Right common carotid artery plus branches (tissue), 1 donor: ENCODE results near the gene UTP14A.

GRCh38 chrX:129781783-129782086, 2.0 kb downstream of the SASH3 start:
- PRO-cap, result no peak

- PRO-cap, result no peak
These were observed 7.7 kb downstream of the SASH3 start for GRCh38 chrX:129787505-129787878.

DNA sequence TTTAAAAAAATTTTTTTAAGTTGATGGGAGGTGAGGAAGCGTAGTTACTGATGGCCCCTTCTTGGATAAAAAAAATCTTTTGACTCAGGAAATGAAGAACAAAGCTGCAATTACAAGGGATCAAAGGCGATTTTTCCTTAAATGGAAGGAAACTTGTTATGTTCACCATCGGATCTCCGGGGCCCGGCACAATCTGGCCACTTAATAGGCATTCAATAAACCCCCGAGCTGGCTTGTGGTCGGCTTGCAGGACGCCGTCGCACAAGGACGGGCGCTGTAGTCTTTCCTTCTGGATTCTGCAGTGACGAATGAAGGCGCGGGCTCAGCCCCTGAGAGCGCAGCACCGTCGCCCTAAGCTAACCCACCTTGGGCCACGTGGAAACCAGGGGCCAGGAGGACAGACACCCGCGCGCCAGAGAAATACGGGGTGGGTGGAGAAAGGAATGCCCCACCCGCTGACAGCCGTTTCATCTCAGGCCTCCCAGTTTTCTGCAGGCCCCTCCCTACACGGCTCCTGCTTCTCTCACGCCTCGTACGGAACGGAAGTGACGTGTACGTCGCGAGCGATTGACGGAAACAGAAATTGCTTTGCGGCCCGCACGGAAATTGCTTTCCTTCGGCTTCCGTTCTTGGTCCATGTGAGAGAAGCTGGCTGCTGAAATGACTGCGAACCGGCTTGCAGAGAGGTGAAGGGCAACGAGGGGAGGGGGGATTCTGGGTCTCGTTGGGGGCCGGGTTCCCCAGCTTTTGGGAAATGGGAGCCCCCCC, at the start of gene UTP14A:
Gene UTP14A, plus strand, starts transcription at position 614 of the 768 bp plus-strand sequence.
- PRO-cap, result bidirectional peak, plus-strand start at position 614 of the sequence, minus-strand start at position 491 of the sequence

DNA sequence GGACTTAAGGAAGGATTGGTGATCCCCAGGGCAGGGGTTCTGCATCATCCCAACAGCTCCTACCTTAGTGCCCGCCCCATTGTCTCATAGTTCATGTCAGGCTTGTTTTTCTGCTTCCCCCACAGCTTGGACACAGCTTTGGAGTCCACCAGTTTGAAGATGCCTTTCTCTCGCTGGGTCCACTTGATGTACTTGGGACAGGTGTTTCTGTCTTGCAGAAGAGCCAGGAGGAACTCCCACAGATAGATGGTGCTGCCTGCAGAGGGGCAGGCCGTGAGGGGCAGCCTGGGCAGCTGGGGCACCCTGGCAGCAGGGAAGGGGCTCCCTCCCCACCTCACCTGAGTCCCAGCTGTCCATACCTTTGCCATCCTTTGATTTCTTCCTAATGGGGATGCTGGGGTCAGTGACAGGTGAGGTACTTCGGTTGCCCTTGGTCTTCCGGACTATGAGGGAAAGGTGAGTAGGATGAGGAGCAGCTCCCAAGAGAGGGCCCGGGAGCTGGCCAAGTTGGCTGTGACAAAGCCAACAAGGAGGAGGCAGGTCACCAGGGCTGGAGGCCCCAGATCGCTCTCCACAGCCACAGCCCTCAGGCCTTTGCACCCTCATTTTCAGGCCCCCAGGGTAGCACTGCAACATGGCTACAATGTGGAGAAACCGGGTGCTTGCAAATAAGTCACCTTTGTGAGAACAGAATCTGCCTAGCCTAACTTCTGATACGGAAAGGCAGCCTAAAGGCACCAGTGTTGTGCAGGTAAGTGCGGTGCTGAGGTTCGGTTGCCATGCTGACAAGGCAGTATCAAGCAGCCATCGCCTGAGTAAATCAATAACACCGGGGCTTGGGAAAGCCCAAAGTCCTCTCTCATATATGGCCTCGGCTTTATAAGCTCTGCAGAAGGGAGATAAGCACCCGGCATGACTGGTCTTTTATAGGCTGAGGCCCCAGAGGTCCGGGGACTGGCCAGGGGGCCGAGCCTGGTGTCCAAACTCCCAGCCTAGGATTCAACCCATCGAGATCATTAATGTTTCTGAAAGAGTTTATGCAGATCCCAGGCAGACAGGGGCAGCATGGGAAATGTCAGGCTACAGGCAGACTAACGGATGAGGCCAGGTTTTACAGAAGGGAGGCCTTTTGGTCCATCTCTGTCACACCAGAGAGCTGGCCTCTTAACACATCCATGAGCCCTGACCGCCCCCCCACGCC, 38.9 kb downstream of the ELF4 start:
- PRO-cap, result no peak

DNA sequence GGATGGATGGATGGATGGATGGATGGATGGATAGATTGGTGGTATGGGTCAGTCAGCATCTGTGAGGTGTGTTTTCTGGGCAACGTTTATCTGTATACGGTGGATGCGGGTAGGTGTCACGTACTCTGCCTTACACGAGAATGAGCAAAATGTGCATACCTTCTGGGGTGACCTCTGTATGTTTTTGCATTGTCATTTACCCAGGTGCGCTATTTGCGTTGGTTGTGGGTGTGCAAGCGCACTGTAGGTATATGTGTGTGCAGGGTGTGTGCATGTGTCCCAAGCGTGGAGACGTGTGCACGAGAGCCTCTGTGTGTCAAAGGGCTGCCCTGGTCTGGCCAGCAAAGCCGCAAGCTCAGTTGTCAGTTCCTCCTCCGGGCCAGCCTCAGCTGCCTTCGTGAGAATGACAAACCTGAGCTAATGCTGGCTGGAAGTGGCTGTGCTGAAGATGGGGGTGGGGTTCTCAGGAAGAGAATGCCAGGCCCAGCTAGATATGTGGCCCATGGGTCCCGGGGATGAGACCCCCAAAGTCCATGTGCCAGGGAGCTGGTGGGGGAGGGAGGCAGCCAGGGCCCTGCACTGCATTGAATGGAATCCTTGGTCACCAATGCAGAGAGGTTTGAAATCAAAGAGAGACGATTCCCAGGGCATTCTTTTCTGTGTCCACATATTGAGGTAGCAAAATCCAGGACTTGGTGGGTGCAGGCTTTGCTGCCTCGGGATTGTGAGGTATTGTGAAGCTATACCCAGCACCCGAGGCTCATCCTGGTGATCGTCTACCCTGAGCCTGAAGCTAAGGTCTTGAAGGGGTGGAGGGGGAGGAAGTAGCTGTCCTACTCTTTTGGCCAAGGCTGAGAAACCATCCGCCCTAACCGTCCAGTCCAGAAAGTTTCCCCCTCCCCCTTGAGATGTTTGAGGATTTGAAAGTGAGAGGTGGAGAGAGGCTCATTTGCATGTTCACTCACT, 26.2 kb downstream of the ELF4 start:
- PRO-cap, result no peak

GRCh38 chrX:130097523-130098232, 12.6 kb downstream of the ELF4 start:
- PRO-cap, result no peak

DNA sequence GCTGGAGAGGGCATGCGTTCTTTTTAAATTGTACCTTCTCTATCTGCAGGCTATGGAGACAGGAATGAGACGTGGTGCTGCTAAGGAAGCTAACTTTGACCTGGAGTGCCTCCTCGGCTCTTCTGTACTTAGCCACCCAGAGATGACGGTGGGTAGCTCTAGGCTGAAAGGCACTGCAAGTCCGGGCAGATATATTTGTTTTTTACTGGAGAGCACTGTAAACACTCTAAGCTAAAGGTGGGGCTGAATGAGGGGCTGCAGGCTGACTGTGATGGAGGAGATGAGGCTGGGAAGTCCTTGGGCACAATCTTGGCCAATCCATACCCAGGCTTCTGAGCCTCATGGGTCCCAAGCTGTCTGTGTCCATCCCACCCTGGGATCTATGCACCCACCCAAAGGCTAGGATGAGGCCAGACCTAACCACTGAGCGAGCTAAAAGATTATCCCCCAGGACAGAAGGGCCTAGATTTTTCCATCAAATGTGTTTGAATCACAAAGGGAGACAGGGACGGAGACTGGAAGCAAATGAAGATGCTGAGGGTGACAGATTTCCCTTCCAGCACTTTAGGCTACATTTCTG, 12.0 kb downstream of the ELF4 start:
- PRO-cap, result no peak

DNA sequence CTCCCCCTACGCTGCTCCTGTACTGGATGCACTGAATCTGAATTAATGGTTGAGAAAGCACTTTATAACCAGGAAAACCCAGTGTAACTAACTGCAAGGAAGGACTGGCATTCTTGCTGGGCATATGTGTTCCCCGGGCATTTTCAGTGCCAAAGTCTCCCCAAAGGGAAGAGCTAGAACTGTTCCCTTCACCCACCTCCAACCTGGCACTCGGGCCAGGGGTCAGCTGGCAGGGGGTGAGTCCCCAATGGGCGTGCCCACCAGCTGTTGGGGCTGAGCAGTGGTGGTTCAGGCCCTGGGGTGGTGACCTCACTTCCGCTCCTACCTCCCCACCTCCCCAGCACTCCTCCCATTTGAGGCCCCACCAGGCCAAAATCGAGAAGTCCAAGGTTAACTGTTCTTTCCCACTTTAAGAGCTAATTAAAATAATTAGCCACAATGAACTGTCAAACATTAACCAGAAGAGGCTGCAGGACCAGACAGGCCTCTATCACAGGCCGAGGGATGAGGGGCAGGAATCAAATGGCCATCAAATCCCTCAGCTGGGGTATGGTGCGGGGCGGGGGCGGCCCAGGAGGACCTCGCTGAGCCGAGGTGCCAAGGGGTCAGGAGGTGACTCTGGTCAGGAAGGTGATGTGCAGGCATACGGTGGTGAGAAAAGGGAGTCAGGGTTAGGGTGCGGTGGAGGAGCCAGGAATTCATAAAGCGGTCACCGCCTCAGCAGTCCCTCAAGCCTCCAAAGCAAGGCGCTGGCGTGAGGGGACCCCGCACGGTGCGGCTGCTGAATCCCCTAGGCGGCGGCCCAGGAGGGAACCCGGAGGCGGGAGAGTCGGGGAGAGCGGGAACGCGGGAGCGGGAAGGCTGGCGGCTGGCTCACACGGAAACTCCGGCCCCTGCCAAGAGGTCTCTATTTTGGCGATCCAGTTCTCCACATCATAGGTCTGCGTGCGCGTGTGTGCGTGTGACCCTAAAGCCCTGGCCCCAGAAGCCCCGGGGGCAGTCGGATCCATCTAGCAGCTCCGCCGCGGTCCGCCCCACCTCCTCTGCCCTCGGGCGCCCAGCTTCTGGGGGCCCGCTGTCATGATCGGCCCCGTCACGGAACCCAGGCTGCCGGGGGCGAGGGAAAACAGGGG, 978 bp downstream of the ELF4 start:
- PRO-cap, result bidirectional peak, plus-strand start at position 356 of the sequence, minus-strand start at position 205 of the sequence; bidirectional peak, plus-strand start at position 984 of the sequence, minus-strand start at position 886 of the sequence

- PRO-cap, result no peak
These were observed 12.3 kb downstream of the ZNF280C start for GRCh38 chrX:130256449-130256648.

- PRO-cap, result no peak
These were observed 100.0 kb downstream of the ARHGAP36 start for GRCh38 chrX:131158170-131158458.

DNA sequence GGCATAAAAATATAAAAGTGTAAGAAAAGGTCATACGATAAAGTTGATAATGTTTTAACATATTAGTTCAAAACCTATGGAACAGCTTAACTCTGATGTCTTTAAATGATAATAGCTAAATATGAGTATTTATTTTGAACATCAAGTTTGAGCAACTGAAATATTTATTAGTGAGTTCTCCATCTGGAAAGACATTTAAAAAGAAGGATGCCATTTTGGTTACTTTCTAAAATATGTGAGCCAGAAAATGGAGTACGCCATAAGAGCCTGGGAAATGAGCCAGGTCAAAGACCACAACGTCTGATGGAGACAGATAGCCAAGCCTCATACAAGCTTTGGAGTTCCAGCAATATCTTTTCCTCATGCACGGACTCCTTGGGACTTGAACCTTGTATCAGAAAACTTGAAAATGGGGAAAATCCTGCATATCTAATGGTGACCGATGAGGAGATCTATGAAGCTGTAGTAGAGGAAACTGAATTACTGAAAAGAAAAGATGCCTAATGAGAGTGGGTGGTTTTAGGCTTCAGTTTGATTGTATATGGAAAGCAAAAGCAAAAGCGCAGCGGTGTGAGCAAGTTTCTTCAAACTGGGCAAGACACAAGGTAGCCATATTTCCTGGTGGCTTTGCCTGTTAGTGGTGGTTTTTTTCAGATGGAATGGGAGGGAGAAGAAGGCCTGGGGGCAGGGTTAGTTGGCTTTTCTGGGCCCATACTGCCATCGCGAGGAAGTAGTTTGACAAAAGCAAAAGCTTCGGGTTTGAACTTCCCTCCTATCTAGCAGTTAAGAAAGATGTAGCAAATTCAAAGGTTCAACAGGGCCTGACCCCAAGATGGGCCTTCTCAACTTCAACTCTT, 210.2 kb upstream of the STK26 start:
- PRO-cap, result no peak

DNA sequence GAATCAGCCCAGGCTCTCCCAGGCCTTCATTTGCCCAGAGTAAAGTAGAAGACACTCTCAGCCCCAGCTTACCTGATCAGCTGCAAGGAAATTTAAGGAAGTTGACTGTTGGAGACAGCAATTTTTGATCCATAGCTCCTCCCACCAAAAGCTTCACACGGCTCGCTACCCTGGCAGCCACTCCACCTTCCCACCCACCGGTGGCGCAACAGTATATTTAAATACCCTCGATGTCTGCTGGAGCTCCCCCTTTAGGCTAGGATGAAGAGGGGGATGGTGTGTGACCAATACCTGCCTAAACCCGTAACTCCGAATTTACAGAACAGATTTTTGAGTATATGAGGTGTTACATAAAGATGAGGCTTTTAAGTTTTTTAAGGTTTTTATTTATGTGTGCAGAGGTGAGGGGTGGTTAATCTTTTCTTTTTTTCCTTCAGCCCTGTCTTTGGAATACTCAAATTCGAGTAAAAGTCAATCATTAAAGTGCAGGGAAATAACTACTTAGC, 75.3 kb downstream of the MBNL3 start:
- PRO-cap, result no peak

GRCh38 chrX:132565117-132565568, 76.3 kb upstream of the MBNL3 start:
- PRO-cap, result no peak

GRCh38 chrX:132956944-132957666, 1.3 kb downstream of the HS6ST2 start:
- PRO-cap, result no peak

DNA sequence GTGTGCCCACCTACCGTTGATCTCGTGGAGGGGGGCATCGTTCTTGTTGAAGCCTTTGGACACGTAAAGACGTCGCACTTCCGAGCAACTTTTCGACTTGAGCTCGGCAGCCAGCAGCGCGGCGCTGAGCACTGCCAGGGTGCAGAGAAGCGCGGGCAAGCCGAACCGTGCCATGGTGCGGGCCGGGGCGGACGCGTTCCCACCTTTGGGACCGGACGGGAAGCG, 585 bp downstream of the GPC4 start:
- PRO-cap, result no peak

GRCh38 chrX:133495616-133496047, 80.3 kb upstream of the GPC4 start:
- PRO-cap, result no peak

DNA sequence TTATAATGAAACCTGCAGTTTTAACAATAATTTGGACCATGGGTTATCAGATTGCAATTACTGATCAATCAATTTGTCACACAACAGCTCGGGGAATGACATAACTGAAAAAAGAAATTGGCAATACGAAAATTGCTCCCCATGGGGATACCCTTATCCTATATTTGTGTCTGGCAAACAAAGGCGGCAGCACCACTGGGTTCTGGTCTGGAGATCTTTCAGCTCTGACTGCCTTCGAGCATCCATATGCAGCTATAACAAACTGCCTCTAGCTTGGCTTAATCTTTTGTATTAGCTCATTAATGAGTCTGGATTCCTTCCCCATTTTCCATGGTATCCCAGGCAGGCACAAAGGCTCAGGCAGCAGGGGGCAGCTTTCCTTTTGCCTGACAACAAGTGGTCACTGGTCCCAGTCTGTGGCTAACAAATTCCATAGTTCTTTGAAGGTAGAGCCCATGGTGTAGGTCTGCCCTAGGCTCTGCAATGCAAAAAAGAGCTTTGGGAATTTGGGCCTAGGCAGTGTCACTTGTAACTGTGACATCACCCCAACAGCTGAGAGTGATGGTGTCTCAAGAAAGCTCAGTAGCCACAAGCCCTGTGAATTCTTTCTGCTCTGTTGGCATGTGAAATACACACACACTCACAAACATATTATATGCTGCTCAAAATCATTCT, 234.3 kb upstream of the GPC4 start:
- PRO-cap, result no peak

DNA sequence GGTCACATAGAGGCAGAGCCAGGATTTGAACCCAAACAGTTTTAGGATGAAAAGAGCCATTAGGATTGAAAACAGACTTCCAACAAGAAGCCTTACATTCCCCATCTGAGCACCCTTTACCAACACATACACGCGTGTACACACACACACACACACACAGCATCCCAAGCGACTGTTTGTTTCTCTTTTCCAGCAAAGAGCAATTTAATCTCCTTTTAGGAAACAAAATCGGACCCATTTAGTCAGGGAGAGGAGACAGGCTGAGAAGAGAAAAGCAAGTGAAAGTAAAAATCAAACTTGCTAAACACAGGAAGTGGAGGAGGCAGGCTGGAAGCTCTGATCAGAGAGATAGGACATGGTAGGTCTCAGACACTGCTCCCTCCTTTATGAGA, 62.4 kb downstream of the GPC3 start:
- PRO-cap, result no peak

GRCh38 chrX:133986173-133986467, 726 bp upstream of the GPC3 start:
- PRO-cap, result no peak

DNA sequence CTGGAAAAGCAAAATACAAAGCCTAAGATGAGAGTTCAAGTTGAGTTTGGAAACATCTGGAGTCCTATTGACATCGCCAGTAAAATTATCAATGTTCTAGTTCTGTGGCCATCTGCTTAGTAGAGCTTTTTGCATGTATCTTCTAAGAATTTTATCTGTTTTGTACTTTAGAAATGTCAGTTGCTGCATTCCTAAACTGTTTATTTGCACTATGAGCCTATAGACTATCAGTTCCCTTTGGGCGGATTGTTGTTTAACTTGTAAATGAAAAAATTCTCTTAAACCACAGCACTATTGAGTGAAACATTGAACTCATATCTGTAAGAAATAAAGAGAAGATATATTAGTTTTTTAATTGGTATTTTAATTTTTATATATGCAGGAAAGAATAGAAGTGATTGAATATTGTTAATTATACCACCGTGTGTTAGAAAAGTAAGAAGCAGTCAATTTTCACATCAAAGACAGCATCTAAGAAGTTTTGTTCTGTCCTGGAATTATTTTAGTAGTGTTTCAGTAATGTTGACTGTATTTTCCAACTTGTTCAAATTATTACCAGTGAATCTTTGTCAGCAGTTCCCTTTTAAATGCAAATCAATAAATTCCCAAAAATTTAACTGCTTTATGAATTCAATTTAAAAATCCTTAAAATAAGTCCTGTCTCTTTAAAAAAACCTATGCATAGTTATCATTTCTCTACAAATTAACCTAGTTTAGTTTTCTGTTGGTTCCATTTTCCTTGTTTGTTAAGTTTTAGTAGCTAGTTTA, 40.3 kb downstream of the HPRT1 start:
- PRO-cap, result no peak